Thoracic aorta (tissue), 1 donor: ENCODE measurements around the genes CACNB1, STARD3 and CSF3.

GRCh38 chr17:38879732-38880364, 10.0 kb downstream of the LASP1 start:
- RAMPAGE, long total RNA = no peak

GRCh38 chr17:39118774-39119082, 32.7 kb downstream of the PLXDC1 start:
- RAMPAGE, long total RNA = no peak

- RAMPAGE, long total RNA = start-site peak on the minus strand at chr17:39197641-39197666, 209 reads
These were observed at the start of gene CACNB1 for GRCh38 chr17:39197464-39198166. Gene CACNB1 (minus strand): TSS chr17:39197669.

- RAMPAGE, long total RNA = no peak
These were observed 4.2 kb upstream of the FBXL20 start for GRCh38 chr17:39405332-39406321.

DNA sequence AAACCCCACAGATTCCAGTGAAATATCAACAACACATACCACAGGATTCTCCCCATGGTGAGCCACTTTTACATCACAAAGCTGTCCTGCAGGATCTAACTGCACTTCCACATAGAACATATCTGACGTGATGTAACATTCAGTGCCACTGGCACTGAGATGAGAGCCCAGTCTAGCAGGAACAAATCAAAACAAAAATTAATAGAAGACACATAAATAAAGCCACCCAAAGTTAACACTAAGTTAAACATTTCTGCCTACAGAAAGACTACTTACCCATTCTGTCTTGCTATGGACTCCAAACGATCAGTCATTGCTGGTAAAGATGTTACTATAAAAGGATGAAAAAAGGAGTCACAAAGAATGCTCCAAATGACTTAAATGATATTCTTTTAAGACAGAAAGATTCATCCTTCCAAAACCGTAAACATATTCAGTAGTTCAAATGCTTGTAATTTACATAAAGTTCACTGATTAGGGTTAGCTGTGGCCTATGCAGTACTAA, 10.7 kb downstream of the MED1 start:
- RAMPAGE, long total RNA = no peak

DNA sequence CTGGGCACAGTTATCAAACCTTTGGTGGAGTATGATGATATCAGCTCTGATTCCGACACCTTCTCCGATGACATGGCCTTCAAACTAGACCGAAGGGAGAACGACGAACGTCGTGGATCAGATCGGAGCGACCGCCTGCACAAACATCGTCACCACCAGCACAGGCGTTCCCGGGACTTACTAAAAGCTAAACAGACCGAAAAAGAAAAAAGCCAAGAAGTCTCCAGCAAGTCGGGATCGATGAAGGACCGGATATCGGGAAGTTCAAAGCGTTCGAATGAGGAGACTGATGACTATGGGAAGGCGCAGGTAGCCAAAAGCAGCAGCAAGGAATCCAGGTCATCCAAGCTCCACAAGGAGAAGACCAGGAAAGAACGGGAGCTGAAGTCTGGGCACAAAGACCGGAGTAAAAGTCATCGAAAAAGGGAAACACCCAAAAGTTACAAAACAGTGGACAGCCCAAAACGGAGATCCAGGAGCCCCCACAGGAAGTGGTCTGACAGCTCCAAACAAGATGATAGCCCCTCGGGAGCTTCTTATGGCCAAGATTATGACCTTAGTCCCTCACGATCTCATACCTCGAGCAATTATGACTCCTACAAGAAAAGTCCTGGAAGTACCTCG, 1.1 kb downstream of the CDK12 start:
- RAMPAGE, long total RNA = no peak

DNA sequence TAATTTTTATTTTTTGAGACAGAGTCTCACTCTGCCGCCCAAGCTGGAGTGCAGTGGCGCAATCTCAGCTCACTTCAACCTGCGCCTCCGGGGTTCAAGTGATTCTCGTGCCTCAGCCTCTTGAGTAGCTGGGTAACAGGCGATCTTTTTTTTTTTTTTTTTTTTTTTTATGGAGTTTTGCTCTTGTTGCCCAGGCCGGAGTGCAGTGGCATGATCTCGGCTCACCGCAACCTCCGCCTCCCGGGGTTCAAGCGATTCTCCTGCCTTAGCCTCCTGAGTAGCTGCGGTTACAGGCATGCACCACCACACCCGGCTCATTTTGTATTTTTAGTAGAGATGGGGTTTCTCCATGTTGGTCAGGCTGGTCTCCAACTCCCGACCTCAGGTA, 63.2 kb downstream of the NEUROD2 start:
- RAMPAGE, long total RNA = no peak

GRCh38 chr17:39564052-39564877, 43.5 kb downstream of the NEUROD2 start:
- RAMPAGE, long total RNA = no peak

DNA sequence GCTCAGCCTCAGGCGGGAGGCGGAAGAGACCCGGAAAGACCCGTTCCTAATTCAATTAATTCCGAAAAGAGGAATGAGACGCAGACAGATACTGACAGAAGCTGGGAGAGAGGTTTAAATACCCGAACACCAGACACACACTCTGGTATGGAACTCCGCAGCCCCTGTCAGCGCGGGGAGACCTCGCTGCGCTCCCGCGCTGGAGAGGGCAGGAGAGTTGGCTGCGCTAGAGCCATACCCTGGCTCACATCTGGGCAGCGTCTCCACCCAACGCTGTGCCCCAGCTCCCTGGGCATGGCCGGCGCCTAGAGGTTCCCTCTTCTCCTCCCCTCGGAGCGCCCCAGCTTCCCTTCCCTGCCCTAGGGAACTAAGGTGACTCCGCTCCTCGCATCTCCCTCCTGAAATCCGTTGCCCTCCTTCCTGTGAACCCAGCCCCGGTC, 8.0 kb downstream of the NEUROD2 start:
- RAMPAGE, long total RNA = no peak

- RAMPAGE, long total RNA = no peak
These were observed 507 bp downstream of the PPP1R1B start for GRCh38 chr17:39627042-39627876.

GRCh38 chr17:39633616-39634205, 3.2 kb upstream of the STARD3 start:
- RAMPAGE, long total RNA = no peak

GRCh38 chr17:39636907-39638098, at the start of gene STARD3:
Gene STARD3 (plus strand): TSS chr17:39637144.
- RAMPAGE, long total RNA = start-site peak on the plus strand at chr17:39637106-39637193, 243 reads

DNA sequence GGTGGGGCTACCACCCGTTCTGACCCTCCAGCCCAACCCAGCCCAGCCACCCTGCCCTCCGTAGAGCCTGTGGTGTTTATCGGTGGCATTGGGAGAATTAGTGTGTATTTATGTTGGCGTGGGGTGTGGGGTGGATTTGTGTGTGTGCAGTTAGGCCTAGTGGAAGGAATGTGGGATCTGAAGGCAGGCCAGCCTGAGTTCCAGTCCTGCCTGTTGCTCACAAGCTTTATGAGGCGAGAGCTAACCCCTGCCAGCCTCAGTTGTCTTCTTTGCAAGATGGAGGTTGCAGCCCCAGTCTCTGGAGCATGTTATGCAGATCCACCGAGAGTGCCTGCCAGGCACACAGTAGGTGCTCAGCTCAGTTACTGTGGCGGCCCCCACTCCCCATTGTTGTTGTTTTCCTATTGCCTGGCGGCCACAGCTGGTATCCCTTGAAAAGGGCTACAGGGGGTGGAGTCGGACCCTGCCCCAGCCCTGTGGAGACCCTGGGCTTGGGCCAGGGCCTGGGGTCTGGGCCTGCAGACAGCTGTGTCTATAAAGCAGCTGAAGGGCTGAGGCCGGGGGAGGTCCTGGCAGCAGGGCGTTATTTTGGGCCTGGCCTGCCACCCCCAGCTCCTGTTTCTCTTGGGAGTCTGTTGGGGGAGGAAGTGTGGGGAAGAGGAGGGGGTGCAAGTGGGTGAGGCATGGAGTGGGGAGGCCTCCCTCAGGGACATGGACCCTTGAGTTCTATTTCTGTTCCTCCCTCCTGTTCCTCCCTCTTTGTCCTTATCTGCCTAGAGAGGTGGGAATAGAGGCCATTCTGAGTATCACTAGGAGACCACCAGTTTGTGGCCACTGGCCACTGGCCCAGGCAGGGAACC, 5.2 kb downstream of the ERBB2 start:
- RAMPAGE, long total RNA = no peak

GRCh38 chr17:39715448-39716564, 14.5 kb downstream of the MIEN1 start:
- RAMPAGE, long total RNA = no peak

DNA sequence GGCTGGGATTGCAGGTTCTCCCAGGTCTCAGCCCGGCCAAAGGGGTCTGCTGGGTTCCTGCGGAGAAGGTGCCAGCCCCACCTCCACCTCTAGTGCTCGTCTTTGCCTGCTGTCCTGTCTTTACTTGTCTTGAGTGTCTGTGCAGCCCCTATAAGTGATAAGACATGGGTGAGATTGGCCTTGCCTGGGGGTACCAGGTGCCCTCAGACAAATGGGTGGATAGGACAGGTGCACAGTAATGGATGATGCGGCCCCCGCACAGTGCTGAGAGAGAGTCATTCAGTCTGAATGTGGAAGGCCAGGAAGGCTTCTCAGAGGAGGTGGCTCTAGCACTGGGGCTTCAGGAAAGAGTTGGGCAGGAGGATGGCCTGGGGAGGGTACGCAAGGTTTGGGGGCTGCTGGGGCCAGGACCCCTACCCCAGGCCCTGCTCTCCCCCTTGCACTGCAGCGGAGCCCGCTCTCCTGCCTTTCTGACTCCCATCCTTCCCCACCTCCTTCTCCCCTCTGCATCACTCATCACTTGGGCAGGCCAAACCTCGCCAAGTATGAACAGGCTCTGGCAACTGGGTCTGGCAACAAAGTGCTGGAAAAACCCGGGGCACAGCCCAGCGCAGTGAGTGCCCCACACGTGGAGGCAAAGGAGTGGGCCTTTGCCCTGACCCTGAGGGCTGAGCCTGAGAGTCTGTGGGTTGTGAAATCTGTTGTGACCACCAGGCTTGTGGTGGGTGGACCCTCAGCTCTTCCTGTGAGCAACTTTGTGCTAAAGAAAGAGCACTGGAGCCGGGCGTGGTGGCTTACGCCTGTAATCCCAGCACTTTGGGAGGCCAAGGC, 3.4 kb downstream of the GRB7 start:
- RAMPAGE, long total RNA = no peak

DNA sequence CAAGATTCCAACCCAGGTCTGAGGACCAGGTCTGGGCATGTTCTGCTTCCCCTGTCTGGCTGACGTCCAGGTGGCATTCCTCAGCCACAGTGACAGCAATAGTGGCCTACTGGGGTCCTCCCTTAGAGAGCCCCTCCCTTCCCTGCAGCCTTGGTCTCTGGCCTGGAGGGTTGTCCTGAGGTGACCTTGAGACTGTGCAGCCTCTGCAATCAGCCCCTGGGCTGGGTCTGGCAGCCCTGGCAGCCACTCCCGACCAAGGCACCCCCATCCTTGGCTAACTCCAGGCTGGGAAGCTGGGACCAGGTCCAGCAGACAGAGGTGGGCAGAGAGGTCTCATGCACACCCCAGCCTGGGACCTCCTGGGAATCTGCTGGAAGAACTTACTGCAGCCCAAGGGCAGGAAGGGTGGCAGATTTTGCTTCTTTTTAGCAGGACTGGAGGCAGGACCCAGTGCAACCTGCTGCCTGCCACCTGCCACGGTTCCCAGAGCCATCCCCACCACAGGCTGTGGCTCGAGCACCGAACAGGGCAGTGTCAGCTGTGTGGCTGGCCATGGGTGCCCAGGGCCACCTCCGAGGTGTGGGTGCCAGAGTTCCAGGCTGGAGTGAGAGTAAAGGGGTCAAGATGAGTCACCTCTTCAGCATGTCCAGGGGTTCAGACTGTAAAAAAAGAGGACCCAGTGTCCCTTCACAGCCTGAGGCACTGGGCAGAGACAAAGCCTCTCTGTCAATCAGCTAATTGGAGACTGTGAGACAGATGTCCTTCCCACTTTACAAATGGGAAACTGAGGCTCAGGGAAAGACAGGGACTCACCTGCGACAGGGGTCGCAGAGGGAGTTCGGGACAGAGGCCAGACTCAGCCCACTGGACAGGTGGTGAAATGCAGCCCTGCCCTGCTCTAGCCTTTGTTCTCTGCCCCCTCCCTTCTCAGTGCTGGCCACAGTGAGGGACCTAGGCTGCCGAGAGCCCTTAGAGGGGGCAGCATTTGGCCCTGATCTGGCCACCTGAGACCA, 12.7 kb downstream of the GRB7 start:
- RAMPAGE, long total RNA = no peak

GRCh38 chr17:39866994-39867495, 957 bp upstream of the ZPBP2 start:
- RAMPAGE, long total RNA = no peak

DNA sequence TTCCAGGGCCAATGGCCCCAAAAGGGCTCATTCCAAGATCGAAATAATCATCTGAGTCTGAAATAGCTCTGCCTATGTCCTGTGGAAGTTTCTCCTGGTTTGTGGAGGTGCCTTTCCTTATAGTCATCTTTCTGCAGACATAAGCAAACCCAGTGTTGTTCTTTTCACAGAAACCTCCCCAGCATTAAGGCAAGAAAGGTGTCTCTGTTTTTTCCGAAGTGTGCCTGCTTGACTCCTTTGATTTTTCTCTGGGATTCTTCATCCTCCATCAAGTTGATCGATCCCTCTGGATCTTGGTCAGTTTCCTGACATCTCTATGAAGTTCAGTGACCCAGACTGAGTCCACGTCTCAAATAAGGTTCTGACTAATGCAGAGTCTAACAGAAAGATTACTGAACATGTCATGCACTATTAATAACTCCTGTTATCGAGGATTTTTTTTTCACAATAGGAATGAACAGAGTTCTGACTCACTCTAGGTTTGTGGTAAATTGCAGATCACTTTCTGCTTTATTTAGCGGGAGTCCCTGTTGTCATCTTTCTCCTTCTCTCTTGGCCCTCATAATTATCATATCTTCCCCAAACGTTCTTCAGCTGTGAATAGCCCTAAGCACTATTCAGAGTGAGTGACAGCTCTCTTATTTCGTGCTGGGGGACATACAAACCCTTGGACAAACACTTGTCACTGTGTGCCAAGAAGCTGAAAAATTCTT, 1.6 kb downstream of the LRRC3C start:
- RAMPAGE, long total RNA = no peak

GRCh38 chr17:39965328-39965853, 2.6 kb downstream of the GSDMA start:
- RAMPAGE, long total RNA = no peak

DNA sequence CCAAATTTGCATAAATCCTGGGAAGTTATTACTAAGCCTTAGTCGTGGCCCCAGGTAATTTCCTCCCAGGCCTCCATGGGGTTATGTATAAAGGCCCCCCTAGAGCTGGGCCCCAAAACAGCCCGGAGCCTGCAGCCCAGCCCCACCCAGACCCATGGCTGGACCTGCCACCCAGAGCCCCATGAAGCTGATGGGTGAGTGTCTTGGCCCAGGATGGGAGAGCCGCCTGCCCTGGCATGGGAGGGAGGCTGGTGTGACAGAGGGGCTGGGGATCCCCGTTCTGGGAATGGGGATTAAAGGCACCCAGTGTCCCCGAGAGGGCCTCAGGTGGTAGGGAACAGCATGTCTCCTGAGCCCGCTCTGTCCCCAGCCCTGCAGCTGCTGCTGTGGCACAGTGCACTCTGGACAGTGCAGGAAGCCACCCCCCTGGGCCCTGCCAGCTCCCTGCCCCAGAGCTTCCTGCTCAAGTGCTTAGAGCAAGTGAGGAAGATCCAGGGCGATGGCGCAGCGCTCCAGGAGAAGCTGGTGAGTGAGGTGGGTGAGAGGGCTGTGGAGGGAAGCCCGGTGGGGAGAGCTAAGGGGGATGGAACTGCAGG, at the start of gene CSF3:
Gene CSF3, plus strand, starts transcription at position 120 of the 596 bp plus-strand sequence.
- RAMPAGE, long total RNA = start-site peak on the plus strand centred at position 118 of the sequence, 7 bp wide, 195 reads